Neural progenitor cell (in vitro differentiated cells): ENCODE measurements around a stretch of chr2.

DNA sequence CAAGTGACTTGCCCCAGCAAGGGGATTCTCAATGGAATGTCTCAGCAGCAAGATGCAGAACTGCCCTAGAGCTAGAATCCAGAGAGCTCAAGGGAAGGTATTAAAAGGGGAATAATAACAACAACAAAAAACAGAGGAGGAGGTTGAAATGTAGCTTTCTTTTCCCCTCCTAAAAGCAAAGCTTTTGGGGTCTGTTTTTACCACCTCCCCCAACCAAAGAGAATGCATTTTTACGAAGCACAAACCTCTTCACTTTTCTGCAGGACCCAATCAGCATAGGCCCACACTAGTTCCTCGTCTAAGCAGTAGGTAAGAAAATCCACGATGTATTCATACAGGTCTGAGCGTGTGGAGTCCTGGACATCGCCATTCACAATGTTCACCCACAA lies 33.8 kb downstream of the GPR45 start:
- RAMPAGE, long total RNA = no peak

GRCh38 chr2:105328264-105329239 lies 983 bp downstream of the TGFBRAP1 start:
- RAMPAGE, long total RNA = no peak

- RAMPAGE, long total RNA = no peak
Measured at GRCh38 chr2:105388181-105388482, 10.7 kb downstream of the FHL2 start.

GRCh38 chr2:105397335-105397780 lies 1.5 kb downstream of the FHL2 start:
- RAMPAGE, long total RNA = no peak

- RAMPAGE, long total RNA = no peak
Measured at GRCh38 chr2:105406078-105406907, 7.4 kb upstream of the FHL2 start.

GRCh38 chr2:105409620-105410409 lies 11.0 kb upstream of the FHL2 start:
- RAMPAGE, long total RNA = no peak

- RAMPAGE, long total RNA = no peak
Measured at GRCh38 chr2:105486908-105487516, 88.2 kb upstream of the FHL2 start.

- RAMPAGE, long total RNA = no peak
Measured at GRCh38 chr2:105738219-105738581, 6.5 kb upstream of the NCK2 start.

GRCh38 chr2:105771844-105772206 lies 27.1 kb downstream of the NCK2 start:
- RAMPAGE, long total RNA = no peak

DNA sequence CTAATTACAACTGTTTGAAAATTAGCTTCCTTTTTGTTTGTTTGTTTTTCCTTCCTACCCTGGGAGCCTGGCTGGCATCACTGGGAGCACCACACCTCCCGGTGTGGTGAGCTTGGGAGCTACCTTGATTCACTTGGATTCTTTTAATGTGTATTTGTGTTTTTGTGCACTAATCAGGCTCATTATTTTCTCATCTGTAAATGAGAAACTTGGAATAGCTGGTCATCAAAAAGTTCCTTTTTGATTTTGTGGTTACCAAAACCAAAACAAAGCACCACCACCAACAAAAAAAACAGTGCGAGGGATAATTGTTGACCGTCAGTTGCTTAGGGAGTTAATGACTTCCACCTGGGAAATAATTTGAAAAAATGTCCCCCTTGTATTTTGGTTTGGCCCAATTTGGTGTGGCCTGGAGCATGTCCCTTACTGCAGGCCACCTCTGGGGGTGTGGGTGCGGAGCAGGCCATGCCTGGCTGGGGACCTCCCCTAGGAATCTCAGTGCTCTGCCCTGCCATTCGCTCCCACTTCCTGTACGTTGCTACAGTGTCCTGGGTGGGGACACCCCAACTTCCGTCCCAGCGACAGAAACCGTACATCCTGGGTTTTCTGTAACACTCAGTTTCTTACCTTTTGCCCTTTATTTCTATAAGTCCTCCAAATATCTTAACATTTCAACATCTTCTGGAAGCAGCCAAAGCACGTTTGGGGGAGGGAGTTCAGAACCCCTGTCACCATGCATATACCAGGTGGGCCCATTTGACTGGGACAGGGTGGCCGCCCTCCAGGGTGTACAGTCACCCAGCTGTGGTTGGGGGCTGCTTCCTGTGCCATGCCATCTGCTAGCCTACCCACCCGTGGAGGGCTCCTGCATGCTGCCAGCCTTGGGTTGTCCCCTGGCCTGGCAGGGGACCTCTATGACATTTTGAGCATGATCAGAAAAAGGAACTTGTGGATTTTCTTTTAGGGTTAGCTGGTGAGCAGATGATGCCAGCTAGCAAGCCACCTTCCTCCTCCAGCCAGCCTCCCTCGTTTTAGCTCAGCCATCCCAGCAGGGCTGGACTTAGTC lies 31.3 kb downstream of the NCK2 start:
- RAMPAGE, long total RNA = no peak

DNA sequence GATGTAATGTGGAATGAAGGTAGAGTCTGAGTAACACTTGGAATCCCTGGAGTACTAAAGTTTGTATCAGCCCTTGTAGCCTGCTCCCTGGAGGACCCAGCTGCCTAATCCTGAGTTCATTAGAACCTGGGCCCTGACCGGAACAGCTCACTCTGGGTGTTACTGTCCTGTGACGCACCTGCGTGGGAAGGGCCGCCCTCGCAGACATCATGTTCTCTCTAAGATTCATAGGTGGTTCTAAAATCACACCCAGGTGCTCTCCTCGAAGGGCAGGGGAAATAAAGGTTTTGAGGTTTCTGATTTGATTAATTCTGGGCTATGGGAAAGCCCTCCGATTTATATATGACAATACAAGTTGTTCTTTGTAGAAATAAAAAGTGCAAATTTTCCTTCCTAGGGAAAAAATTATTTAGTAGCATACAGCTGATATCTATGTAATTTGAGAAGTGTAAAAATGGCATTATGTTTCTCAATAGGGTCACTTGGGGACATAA lies 62.4 kb downstream of the NCK2 start:
- RAMPAGE, long total RNA = no peak

DNA sequence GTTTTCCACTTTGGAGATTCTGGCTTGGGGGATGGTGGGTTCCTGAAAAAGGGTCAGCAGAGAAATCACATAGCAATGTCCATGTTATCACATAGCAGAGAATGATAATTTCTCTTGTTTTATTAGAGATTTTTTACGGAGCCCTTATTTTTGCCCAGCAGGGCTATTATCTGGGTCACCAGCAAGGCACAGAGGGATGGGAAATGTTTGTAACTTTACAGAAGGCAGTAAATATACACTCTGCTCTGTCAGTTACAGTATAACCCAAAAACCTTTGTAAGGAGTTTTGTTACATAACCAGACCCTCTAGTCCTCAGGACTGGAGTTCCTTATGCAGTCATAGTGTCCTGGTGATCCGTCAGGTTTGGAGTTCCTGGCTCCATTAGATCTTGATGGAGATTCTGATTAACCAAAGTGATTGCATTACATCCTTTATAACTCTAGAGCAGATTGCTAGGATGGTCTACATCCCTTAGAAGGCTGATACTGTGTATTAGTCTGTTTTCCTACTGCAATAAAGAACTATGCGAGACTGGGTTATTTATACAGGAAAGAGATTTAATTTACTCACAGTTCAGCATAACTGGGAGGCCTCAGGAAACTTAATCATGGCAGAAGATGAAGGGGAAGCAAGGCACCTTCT lies 81.0 kb downstream of the NCK2 start:
- RAMPAGE, long total RNA = no peak

- RAMPAGE, long total RNA = no peak
Measured at GRCh38 chr2:105871045-105871443, 126.3 kb downstream of the NCK2 start.

DNA sequence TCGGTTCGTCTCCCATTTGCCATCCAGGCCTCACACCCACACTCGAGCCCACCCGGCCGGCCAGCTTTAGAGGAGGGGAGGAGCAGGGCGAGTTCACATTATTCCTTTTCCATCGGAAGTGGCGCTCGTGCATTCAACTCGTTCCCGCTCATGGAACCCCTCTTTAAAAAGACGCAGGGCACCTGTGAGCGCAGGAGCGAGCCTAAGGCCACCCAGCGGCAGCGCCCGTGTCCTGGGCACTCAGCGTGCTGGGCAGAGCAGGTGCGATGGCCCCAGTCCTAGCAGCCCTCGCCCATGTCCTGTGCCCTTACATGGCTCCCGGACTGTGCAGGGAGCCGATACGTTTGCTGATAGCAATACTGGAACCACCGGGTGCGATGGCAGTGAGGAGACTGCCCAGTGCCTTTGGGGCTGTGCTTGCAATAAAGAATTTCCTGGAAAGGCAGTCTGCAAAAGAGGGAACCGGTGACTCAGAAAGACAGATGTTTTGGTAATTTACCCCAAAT lies 148.7 kb downstream of the NCK2 start:
- RAMPAGE, long total RNA = no peak

GRCh38 chr2:106131163-106131654 lies 62.9 kb downstream of the UXS1 start:
- RAMPAGE, long total RNA = no peak

GRCh38 chr2:106159608-106160208 lies 34.4 kb downstream of the UXS1 start:
- RAMPAGE, long total RNA = no peak

GRCh38 chr2:106192754-106193302 lies 1.3 kb downstream of the UXS1 start:
- RAMPAGE, long total RNA = no peak

GRCh38 chr2:106253748-106253976 lies 59.6 kb upstream of the UXS1 start:
- RAMPAGE, long total RNA = no peak

GRCh38 chr2:106381658-106382398 lies 86.4 kb downstream of the RGPD3 start:
- RAMPAGE, long total RNA = no peak

GRCh38 chr2:106536986-106537635 lies 49.9 kb downstream of the CD8B2 start:
- RAMPAGE, long total RNA = no peak